ENCODE data around the genes SLC47A2, CDRT15L2 and TMEM11.

- PRO-cap, result no peak
- RRBS, result no CpG with 5 or more reads among the region's 7 CpGs
Observed at GRCh38 chr17:19561831-19562268, 28.2 kb downstream of the SLC47A1 start.

GRCh38 chr17:19716326-19717172 lies at the start of gene SLC47A2:
SLC47A2 (minus strand) TSS chr17:19716584.
- PRO-cap, result no peak
- RRBS, result no CpG with 5 or more reads among the region's 14 CpGs

DNA sequence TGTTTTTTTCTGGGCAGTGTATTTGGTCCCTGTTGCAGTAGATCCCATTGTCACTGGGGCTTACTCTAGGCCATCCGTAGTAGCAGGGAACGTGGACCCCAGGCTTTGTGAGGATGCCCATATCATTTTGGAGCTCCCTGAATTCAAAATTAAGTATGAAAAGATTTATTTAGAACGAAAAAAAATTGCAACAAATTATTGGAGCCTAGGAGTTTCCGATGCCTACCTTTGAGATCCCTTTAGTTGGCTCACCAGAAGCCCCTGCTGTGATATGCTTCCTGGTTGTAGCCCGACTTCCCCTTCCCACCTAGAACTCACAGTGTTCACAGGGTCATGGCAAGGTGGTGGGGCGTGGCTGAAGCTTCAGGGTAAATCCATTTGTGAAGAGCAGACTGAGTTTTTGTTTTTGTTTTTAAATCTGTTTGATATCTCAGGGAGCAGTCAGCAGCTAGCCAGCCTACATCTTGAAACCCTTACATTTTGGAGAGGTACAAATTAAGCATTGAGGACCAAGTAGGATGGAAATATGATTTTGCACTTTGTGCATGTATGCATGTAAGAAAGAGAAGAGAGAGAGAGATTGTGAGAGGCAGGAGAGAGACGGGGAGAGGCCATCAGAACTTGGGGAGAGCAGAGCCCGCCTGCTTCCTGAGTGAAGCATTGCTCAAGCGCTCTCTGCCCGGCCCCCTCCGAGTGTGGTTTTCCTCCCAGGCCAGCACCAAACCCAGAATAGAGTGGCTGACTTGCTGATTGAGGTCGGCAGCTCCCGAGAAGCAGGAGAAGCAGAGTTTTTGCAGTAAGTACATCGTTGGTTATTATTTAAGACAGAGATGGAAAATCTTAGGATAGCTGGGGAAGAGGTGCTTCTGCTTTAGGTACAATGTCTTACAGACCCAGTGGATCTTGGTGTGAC lies 64.0 kb downstream of the SPECC1 start:
- PRO-cap, result no peak
- RRBS, result no CpG with 5 or more reads among the region's 14 CpGs

- PRO-cap, result bidirectional peak, plus-strand start at chr17:20156072, minus-strand start at chr17:20155850
- RRBS, result under 1% methylated on average over 14 of the region's 60 CpGs
Observed at GRCh38 chr17:20155380-20156160, 146.4 kb downstream of the SPECC1 start.

DNA sequence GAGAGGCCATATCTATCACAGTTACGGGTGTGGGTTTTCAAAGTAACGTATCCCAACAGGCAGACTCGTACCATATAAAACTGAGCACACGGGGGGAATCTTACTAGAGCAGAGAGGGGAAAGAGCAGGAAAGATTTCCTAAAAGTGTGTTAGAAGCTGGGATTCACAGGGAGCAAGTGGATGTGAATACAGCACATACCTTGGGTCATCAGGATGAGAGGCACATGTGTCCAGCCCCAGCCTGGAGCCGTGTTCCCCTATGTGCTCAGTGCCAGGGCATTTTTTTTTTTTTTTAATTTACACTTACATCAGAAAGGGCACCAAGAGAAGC lies 166.2 kb downstream of the LGALS9B start:
- PRO-cap, result no peak
- RRBS, result no CpG with 5 or more reads among the region's 5 CpGs

DNA sequence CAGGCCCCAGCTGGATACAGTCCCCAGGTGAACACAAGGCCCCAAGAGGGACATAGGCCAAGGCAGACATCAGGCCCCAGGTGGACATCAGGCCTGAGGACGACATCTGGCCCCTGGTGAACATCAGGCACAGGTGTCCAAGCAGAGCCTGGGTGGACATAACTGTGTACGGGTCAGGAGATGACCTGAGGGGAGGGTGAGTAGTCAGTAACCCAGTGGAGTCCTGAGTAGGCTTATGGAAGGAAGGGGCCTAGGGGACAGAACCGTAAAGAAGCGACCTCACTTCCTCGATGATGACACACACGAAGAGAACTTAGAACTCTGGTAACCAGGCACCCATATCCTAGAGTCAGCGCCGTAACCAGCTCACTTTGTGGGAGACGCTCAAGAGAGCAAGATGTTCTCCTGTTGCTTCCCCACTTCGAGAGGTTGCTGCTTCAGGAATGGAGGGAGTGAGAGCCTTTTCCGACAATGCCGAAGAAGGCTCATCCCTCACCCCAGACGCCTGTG lies at the start of gene CDRT15L2:
Gene CDRT15L2, plus strand, starts transcription at position 378 of the 510 bp plus-strand sequence.
- PRO-cap, result no peak
- RRBS, result no CpG with 5 or more reads among the region's 13 CpGs

- PRO-cap, result no peak
- RRBS, result no CpG with 5 or more reads among the region's 15 CpGs
Observed at GRCh38 chr17:20706828-20707368, 127.4 kb downstream of the CDRT15L2 start.

DNA sequence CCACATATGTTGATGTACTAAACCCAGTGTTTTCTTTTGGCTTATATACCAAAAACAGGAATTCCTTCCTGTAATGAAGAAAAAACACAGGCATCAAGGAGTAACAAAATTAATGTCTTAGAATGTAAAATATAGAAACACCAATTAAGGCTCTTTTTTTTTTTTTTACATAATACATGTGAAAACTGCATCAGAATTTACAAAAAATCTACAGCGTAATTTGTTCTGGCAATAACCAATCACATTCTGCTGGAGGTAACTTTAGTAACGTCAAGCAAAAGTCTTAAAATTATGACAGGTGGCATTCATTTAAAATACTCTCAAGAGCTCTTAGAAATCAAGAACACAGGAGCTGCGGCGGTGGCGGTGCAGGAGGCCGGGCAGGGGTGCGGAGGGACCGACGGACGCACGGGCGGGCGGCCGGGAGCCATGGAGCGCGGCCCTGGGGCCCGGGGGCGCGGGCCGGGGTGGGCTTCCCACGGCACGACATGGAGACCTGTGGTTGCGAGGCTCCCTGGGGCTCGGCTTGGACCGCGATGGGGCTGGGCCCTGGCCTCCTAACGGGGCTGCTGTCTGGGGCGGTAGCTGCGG lies 202.4 kb downstream of the USP22 start:
- PRO-cap, result no peak
- RRBS, result no CpG with 5 or more reads among the region's 29 CpGs

GRCh38 chr17:21016937-21017333 lies 25.9 kb downstream of the USP22 start:
- PRO-cap, result no peak
- RRBS, result no CpG with 5 or more reads among the region's 7 CpGs

- PRO-cap, result no peak
- RRBS, result no CpG with 5 or more reads among the region's 15 CpGs
Observed at GRCh38 chr17:21033019-21033997, 9.5 kb downstream of the USP22 start.

DNA sequence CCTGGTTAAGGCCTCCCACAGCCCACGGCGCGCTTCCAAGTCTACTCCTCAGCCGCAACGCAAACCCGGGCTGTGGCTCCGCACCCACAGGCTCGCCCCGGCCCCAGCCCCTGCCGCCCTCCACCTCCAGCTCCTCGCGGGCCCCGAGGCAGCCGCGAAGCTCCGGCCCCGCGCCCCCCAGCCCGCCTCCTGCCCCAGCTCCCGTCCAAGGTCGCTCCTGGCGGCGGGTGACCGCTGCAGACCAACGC lies 1.0 kb downstream of the USP22 start:
- PRO-cap, result no peak
- RRBS, result under 1% methylated on average over 8 of the region's 25 CpGs

GRCh38 chr17:21125849-21126290 lies 894 bp upstream of the DHRS7B start:
- PRO-cap, result no peak
- RRBS, result no CpG with 5 or more reads among the region's 6 CpGs

GRCh38 chr17:21130831-21131401 lies 4.2 kb downstream of the DHRS7B start:
- PRO-cap, result no peak
- RRBS, result no CpG with 5 or more reads among the region's 2 CpGs

GRCh38 chr17:21200588-21201184 lies 13.3 kb downstream of the TMEM11 start:
- PRO-cap, result no peak
- RRBS, result no CpG with 5 or more reads among the region's 13 CpGs

DNA sequence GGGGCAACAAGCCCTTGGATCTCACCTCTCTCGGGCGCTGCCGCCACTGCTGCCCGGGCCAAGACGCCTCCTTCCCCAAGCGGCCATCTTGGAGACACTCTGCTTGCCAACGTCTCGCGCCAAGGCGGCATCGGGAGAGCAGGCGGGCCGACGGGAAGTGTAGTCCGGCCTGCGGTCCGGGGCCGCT lies at the start of gene TMEM11:
Gene TMEM11, minus strand, starts transcription at position 96 of the 187 bp plus-strand sequence.
- PRO-cap, result bidirectional peak, plus-strand start outside the sequence, minus-strand start at position 96 of the sequence
- RRBS, result no CpG with 5 or more reads among the region's 18 CpGs

DNA sequence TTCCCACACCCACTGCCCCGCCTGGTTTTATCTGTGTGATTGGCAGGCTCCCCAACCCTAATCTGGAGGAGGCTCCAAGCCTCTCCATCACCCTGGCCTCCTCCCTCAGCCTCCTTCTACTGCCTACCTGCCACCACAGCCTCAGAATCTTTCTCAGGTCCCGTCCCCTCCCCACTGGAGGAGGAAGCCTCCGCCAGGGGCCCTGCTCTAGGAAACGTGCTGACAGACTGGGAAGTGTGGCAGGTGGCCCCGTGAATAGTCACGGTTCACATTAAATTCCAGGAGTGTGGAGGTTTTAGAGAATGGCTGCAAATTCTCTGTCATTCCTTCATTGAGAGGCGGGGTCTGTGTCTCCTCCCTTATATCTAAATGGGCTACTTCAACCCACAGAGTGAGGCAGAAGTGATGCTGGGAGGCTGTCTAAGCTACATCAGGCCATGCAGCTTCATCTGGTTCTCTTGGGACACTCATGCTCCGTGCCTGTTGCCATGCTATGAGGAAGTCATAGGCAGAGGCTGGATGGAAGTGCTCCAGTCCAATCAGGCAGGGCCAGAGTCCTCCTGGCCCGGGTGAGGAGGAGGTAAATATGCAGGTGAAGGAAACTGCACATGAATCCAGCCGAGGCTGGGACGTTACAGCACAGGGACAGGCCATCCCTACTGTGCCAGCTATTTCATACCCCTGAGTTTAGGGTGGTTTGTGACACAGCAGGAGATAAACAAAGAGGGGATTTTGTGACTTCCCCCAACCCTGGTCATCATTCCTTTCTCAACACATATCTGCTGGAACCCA lies 11.2 kb upstream of the MAP2K3 start:
- PRO-cap, result no peak
- RRBS, result no CpG with 5 or more reads among the region's 11 CpGs

DNA sequence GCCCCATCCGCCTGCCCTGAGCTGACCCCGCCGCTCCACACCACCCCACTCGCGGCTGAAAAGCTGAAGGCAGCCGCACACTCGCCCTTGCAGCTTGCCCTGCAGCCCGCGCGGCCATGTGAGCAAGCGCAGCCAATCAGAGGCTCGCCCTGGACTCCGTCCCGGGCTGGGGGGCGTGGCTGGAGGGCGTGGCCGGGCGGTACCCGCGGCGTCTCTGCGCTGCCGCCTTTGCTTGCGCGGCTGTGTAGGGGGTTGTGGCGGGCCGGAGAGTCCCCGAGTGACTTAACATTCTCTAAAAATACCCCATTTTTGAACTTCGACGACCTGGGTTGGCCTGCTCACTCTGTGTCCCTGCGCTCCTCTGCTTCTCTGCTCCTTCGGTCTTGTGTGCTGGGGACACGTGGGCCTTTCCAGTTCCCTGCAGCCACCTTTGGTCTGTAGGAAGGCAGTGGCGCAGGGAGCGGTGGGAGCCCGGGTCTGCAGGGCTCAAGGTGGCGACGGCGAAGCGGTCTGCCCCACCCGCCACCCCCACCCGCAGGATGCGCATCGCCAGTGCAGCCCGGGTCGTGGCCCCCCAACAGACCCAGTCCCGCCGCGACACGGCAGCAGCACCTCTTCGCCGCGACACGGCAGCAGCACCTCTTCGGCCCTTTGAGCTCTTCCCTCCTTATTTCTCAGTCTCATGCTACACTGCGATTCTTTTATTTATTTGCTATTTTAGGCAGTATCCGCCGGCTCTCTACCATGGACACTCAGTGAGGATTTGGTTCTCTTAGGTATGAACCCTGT lies 8.6 kb upstream of the MAP2K3 start:
- PRO-cap, result bidirectional peak, plus-strand start at position 189 of the sequence, minus-strand start at position 118 of the sequence
- RRBS, result 9% methylated on average over 20 of the region's 58 CpGs

GRCh38 chr17:21282017-21282407 lies 2.5 kb upstream of the MAP2K3 start:
- PRO-cap, result no peak

- PRO-cap, result no peak
- RRBS, result no CpG with 5 or more reads among the region's 20 CpGs
Observed at GRCh38 chr17:21305474-21306199, 21.1 kb downstream of the MAP2K3 start.

DNA sequence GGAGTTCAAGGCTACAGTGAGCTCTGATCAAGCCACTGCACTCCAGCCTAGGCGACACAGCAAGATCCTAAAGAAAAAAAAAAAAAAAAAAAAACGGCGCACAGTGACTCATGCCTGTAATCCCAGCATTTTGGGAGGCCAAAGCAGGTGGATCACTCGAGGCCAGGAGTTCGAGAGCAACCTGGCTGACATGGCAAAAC lies 19.0 kb downstream of the KCNJ12 start:
- PRO-cap, result no peak
- RRBS, result no CpG with 5 or more reads among the region's 5 CpGs